Left common carotid artery plus branches (tissue), 1 donor: ENCODE measurements around the gene RBM6.

- PRO-cap = no peak
Measured at GRCh38 chr3:49175949-49176417, 4.6 kb downstream of the KLHDC8B start.

- PRO-cap = no peak
Measured at GRCh38 chr3:49244587-49244978, 32.4 kb downstream of the C3orf62 start.

DNA sequence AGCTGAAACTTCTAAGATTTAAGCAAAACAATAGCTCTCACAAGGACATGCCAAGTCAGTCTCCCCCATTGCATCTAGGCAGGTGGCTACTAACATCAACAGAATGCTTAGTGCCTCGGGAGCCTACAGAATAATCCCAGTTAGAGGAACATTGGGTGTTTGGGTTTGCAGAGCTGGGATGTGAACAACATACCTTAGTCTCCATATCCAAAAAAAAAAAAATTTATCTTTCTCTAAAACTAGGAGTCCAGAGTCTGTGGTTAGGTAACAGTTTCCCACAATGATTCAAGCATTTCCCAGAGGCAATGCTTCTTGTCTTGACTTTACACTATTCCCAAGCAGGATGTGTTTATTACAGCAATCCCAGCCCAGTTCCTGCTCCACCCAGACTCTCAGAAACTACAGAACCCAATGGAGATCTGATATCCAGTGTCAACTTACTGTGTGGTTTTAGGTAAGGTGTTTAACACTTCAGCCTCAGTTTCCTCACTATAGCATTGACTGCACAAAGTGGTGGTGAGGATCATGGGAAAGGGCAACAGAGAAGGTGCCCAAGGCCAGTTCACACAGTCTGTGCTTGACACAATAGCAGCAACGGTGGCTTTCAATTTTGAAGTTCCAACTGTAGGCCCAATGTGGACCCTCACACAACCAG, 2.3 kb upstream of the C3orf62 start:
- PRO-cap = no peak

DNA sequence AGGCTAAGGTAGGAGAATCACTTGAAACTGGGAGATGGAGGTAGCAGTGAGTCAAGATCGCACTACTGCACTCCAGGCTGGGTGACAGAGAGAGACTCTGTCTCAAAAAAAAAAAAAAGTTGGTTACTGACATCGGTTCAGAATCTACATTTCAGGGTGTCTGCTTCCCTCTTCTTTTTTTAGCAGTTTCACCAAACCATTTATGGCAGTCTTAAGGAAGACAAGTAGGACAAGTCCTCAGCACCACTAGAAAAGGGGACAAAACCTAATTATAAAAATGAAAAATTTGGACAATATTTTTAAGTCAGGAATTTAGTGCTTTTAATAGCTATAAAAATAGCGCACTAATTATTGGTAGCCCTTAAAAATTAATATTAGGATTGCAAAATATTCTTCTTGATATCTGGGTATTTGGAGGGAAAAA, 3.4 kb upstream of the USP4 start:
- PRO-cap = no peak

GRCh38 chr3:49377758-49378239, 19.6 kb upstream of the GPX1 start:
- PRO-cap = no peak

DNA sequence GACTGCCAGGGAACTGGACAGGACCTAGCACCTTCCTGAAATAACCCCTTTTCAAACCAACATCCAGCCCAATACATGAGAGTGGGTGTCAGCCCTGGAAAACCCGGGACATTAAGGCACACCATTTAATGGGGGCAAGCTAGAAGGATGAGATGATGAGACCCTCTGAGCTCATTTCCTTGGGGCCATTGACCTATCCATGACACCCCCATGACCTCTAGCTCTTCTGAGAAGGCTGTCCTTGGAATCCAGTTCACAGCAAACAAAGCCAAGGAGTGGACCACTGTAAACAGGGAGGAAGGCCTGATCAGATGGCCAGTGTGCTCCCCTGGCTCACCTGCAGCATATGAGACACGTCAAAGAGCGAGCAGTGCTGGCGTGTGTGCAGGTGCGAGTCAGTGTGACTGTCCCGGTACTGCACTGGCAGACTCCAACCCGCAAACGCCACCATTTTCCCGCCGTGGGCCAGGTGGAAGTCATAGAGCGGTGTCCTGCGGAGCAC, 455 bp downstream of the AMT start:
- PRO-cap = no peak

DNA sequence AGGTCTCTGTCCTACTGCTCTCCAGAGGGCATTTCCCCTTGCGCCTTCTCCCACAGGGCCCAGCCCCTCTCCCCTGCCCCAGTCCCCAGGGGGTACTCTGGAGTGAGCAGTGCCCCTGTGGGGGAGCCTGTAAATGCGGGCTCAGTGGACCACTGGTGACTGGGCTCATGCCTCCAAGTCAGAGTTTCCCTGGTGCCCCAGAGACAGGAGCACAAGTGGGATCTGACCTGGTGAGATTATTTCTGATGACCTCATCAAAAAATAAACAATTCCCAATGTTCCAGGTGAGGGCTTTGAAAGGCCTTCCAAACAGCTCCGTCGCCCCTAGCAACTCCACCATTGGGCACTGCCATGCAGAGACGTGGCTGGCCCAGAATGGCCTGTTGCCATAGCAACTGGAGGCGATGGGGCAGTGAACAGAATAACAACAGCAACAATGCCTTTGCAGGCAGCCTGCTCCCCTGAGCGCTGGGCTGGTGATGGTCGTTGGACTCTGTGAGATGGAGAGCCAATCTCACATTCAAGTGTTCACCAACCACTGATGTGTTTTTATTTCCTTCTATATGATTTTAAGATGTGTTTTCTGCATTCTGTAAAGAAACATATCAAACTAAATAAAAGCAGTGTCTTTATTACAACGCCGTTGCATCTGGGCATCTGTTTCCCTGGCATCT, 19.2 kb upstream of the BSN start:
- PRO-cap = no peak

DNA sequence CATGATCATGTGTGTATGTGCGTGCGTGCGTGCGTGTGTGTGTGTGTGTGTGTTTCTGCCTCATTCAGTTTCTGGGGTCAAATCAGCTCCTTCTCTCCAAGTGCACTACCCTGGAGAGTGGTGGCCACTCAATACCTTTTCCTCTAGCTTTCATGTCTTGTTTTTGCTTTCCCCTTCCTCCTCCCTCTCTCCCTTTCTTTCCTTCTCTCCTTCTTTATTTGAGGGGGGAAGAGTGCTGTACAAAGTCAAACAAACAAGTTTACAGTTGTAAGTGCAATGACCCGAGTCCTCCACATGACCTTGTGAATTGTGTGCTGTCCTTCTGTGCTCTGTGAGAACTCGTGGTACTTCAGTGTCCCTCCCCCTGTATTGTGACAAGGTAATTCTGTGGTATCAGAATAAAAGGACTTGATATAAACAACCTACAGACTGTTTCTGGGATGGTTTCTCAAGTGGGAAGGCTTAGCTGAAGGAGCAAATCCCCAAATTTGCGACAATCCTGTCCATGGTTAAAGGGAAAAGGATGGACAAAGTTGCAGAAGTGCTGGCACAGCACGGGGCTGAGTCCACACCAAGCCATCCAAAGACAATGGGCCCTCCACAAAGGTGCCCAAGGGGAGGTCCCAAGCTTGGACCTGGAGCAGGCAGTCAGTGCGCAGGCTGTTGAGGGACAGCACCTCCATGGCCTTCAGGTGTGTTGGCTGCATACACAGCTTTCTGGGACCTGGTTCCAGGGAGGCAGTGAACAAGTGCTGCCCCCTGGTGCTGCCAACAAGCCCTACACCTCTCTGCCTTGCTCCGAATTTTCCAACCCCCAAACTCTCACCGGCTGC, 2.8 kb upstream of the APEH start:
- PRO-cap = no peak

DNA sequence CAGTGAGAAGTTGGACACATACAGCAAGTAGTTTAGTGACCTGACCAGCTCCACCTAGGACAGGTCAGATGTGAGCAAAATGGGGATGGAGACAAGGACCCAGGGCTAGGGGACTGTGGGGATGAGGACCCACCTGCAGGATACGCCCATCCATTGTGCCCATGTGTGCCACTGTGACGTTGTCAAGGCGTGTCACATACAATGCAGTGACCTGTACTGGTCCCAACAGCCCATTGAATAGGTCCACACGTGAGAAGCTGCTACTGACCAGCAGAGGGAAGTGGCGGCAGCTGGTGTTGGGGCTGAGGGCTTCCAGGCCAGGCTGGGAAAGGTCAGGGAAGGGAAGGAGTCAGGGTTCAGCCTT, 4.7 kb downstream of the MST1R start:
- PRO-cap = no peak

GRCh38 chr3:49939677-49940894, at the start of gene RBM6:
RBM6 (plus strand) TSS chr3:49940150.
- PRO-cap = unidirectional peak, plus-strand start at chr3:49940044; unidirectional peak, plus-strand start at chr3:49940081; unidirectional peak, plus-strand start at chr3:49940152; bidirectional peak, plus-strand start at chr3:49940492, minus-strand start at chr3:49940348

GRCh38 chr3:50028801-50029352, 59.8 kb upstream of the RBM5 start:
- PRO-cap = no peak

GRCh38 chr3:50089105-50090102, 685 bp downstream of the RBM5 start:
- PRO-cap = no peak

GRCh38 chr3:50118582-50118990, 29.9 kb downstream of the RBM5 start:
- PRO-cap = no peak

GRCh38 chr3:50154449-50155163, 518 bp upstream of the SEMA3F start:
- PRO-cap = unidirectional peak, plus-strand start at chr3:50155084

- PRO-cap = no peak
Measured at GRCh38 chr3:50203107-50203721, 1.9 kb upstream of the SLC38A3 start.

GRCh38 chr3:50236940-50237568, 1.1 kb downstream of the GNAI2 start:
- PRO-cap = unidirectional peak, minus-strand start at chr3:50237082

DNA sequence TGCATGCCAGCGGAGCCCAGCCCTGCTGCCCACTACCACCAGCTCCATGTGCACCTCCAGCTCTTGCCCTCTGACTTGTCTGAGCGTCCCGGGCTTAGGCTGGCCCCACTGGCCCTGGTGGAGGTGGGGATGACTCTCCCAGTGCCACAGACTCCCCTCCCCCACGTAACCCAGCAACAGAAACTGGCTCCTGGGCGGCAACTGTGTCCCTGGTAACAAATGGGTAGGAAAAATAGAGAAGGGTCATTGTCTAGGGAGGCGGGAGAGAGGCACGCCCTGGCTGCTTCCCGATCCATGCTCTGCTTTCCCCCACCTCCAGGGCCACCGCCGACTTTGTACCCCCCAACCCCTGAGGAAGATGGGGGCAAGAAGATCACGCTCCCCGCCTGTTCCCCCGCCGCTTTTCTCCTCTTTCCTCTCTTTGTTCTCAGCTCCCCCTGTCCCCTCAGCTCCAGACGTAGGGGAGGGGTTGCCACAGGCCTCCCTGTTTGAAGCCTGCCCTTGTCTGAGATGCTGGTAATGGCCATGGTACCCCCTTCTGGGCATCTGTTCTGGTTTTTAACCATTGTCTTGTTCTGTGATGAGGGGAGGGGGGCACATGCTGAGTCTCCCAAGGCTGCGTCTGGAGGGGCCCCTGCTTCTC, 10.8 kb upstream of the SEMA3B start:
- PRO-cap = no peak

DNA sequence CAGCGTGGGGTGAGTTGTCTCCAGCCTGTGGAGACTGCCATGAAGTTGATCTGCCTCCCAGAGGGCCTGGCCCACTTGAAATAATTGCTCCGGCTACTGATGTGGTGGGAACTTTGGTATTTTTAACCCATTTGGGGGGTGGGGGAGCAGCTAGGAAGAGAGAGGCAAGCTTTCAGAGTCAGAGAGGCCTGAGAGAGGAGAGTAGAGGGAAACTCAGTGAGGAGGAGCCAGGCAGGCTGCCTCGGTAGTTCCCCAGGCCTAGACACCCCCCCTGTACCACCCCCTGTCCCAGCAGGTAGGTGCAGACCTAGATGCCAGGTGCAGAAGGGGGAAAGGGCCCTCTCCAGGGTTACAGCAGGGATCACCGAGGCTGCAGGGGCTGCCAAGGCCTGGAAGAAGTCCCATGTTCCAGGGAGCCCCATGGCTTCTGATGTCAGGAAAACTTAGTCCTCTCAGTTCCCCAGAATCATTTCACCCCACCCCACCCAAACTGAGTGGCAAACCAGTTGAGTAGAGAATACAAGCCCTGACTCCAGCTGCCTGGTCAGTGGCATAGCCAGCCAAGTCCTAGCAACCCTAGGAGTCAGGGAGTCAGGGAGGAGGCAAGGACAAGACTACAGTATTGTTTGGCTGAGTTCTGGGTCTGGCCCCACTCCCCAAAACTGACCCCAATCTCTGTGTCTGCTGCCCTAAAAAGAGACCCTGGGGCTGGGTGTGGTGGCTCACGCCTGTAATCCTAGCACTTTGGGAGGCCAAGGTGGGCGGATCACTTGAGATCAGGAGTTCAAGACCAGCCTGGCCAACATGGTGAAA, 7.4 kb upstream of the SEMA3B start:
- PRO-cap = no peak

DNA sequence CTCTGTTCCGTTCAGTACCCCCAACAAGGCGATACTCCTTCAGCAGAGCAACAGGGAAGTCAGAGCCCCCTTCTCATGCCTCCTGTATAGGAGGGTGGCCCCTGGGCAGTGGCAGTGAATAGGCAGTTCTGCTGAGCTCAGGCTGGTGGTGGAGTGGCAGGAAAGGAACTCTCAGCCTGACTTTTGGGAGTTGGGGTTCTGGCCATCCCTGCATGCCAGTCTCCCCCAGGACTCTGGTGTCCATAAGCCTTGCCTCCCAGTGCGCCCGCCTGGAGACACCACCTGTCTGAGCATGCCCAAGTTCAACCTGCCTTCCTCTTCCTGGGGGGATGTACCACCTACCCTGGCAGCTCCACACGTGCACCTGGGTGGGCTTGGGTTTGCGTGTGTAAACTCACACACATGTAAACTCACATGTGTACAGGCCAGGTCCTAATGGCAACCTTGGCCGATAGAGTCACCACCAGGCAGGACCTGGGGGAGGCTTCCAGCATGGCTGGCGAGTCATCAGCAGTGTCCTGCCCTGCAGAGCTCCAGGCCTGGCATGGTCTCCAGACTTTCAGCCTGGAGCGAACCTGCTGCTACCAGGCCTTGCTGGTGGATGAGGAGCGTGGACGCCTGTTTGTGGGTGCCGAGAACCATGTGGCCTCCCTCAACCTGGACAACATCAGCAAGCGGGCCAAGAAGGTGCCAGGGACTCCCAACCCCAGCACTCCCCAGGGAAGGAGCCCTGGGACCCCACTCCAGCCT, 826 bp downstream of the SEMA3B start:
- PRO-cap = no peak

DNA sequence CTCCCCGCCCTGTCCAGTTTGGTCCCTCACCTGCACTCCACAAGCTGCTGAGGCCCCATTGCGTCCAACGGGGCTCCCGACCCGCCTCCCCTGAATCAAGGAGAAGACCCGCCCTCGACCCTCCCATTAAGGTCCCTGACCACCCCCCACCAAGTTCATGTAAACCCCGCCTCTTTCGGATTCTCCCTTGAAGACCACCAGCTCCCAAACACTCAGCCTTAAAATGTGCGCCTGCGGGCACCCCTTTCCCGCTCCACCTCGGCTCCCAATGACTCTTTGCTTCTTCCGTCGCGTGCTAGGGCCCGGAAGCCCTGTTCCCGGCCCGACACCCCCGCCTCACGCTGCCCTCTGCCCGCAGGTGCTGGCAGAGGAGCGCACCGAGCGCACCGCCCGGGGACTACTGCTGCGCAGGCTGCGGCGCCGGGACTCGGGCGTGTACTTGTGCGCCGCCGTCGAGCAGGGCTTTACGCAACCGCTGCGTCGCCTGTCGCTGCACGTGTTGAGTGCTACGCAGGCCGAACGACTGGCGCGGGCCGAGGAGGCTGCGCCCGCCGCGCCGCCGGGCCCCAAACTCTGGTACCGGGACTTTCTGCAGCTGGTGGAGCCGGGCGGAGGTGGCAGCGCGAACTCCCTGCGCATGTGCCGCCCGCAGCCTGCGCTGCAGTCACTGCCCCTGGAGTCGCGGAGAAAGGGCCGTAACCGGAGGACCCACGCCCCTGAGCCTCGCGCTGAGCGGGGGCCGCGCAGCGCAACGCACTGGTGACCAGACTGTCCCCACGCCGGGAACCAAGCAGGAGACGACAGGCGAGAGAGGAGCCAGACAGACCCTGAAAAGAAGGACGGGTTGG, 2.7 kb upstream of the LSMEM2 start:
- PRO-cap = no peak